SUDHL5 (cell line): ENCODE measurements around the genes SPAG8 and OR2S2.

- PRO-cap = no peak
Observed at GRCh38 chr9:35740191-35740592, 7.7 kb downstream of the CREB3 start.

- PRO-cap = no peak
Observed at GRCh38 chr9:35741829-35742796, 6.9 kb downstream of the GBA2 start.

DNA sequence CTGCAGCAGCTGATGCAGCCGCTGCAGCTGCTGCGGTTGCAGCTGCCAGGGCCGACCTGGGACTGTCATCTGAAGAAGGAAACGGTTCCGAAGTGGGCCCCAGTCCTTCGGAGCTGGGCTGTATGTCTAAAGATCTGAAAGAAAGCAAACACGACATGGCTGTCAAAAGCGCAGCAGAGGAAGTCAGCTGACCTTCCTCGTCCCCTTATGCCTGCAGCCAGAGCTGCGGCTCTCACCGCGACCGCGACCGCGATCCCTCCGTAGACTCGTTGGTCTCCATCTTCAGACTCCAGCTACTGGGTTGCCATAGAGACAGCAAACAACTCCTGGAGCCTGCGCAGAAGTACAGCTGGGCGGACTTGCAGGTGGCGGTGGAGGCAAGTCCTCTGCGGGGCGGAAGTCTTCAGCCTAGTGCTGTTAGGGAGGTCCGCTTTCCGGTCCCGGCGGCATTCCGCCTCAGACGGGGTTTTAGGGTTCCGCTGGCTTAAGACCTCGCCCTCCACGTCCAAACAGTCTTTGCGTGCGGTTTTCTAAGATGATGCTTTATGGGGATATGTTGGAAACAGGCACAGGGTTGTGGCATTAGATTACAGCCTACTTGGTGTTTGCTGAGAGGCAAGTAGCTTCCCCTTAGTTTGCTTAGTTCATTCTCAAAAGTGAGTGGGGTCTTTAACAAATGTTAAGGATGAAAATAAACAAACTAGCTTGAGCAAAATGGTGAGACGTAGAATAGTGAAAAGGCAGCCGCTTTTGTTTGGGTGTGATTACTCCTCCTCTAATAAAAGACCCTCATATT is at the start of gene SPAG8:
Gene SPAG8 (minus strand): TSS at position 395 of the 796 bp plus-strand sequence.
- PRO-cap = bidirectional peak, plus-strand start at position 449 of the sequence, minus-strand start at position 257 of the sequence

DNA sequence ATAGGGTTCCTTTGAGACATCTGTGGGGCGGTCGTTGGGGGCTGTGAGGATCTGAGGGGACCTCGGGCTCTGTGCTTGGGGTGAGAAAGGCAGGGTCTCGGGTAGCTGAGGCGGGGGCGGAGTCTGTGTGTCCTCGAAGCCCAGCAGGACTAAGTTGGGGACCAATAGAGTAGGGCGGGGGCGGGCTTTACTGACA is 132 bp upstream of the TMEM8B start:
- PRO-cap = no peak

DNA sequence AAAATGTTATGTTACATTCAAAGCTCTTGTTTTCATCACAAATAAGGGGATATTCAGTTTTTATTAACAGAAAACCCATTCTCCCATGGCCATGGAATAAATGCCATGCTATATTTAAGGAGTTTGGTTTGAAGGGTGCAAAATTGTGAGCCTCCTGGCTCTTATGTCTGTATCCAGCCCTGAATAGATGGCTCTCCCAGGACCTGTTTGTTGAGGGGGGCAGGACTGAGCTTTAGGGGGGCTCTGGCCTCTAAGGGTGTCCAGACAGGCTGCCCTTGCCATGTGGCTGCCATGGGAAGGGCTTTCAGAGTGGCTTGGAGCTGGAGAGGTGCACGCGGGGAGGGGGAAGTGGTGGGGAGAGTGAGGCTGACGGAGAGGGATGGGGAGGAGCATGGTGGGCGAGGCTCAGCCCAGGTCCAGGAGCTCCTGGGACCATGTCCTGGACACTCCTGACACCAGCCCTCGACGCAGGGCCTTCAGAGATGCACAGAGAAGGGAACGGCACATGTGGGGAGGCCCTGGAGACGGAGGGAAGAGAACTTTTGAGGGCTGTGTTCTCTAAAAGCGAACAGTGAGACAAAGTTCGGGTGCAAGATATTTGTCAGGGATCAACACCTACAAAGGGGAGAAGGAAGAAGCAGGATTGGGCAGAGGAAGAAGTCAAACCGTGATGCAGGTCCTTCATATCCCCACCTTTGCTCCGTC is 2.4 kb downstream of the SPAAR start:
- PRO-cap = no peak

- PRO-cap = no peak
Observed at GRCh38 chr9:35920006-35920917, 11.0 kb downstream of the SPAAR start.

DNA sequence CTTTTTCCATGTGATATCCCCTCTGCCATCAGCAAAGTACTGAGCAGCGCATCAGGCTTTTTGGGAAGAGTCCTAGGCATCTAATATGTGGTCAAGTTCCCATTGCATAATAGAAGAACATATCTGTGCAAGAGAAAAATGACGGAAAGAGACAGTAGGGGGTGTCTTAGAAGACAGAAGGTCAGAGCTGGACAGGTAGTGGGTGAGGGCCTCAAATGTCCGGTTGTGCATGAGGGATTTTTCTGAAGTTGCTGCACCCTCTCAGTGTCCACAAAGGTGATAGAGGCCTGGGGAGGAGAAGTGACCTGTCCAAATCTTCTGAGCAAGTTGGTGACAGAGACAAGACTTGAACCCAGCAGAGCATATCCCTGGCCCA is at the start of gene OR2S2:
Gene OR2S2 (minus strand): TSS at position 66 of the 376 bp plus-strand sequence.
- PRO-cap = no peak

DNA sequence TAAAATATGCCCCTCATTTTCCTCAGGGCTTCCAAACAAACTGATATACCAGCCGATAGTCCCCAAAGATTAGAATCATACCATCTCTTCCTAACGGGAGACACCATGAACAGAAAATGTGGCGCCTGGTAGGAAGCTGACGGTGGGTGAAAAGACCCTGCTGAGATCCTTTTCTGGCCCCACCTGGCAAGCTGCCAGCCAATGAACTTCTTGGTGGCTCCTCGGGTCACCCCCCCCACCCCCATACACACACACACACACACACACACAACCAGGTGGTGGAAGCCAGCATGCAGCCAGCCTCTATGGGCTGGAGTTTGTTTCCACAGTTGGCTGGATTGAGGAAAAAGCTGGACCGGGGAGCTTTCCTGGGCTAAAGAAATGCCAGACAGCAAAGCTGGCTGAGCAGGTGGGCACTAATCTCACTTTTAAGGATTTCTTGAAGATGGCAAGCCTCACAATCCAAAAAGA is 4.8 kb upstream of the CCIN start:
- PRO-cap = no peak

GRCh38 chr9:36275023-36275590 is 16.9 kb upstream of the GNE start:
- PRO-cap = no peak

- PRO-cap = no peak
Observed at GRCh38 chr9:36316569-36317254, 58.5 kb upstream of the GNE start.

- PRO-cap = no peak
Observed at GRCh38 chr9:36924980-36925225, 109.2 kb downstream of the PAX5 start.

DNA sequence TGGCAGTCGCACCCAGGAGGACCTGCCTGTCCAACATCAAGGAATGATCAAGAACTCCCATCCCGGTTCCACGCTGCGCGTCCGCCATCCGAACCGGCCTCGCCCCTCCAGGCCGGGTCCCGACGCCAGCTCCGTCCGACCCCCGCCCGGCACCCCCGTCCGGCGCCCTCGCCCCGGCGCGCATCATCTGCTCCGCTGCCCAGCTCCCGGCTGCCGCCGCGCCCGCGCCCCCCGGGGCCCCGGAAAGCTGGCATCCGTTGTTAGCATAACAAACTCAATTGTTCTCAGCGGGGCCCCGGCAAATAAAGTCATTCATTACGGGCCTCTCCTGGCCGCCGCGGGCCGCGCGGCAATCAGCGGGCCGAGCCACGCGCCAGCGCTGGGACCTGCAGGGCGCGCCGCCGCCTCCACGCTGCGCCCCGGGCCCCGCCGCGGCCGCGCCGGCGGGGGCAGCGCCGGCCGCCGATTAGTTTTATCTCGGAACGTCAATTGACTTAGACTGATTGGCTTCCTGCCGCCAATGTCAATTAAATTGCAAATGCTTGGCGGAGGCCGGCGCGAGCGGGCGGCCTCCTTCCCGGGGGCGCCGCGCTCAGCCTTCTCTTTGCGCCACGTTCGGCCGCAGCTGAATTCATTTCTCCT is 48.0 kb downstream of the PAX5 start:
- PRO-cap = no peak

GRCh38 chr9:37034929-37035995 is 1.2 kb upstream of the PAX5 start:
- PRO-cap = bidirectional peak, plus-strand start at chr9:37035328, minus-strand start at chr9:37035109; bidirectional peak, plus-strand start at chr9:37035614, minus-strand start at chr9:37035458; bidirectional peak, plus-strand start at chr9:37035731, minus-strand start at chr9:37035730

DNA sequence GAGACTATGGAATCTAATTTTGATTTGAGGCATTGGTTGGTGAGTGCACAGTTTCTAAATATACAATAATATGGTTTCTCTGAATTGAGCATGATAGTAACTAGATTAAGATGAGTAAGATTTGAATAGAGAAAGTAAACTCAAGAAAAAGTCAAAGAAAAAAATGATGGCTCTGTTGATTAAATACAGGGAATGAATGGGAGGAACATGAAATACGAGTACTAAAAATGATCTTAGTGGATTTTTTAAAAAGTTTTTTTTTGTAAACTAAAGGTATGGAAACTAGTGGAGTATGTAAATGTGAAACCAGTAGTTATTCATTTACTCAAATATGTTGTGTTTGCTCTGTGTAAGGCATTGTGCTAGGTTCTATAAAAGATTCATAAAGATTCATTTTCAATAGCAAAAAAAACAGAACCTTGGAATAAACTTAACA is 101.2 kb downstream of the ZCCHC7 start:
- PRO-cap = no peak

DNA sequence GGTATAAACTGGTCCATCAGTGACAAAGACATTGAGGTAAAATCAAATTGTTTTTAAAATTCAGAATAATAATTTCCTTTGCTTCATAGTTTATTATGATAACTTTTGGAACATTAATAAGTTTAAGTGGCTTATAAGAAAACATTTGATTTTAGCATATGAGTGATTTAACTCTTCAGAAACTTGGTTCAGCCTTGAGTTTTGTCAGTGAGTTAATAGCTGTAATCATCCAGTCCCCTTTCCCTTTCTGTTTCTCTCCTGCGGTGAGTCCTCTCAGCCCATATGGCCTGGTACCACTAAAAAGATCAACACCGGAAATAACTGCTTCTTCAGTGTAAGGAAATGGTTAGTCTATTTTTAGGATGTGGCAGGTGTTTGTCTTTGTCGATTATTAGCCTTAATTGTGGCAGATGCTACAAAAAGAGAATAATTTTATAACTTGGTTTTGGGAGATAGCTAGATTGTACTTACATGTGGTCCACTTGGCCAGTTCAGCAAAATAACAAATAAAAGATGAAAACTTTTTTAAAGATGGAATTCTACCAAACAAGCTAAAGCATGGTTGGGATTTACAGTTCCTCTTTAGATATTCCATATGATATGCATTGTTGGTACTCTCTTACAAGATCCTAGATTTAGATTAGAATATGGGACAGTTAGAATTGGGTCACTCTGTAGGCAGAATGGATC is 120.2 kb upstream of the GRHPR start:
- PRO-cap = bidirectional peak, plus-strand start at position 426 of the sequence, minus-strand start at position 255 of the sequence

DNA sequence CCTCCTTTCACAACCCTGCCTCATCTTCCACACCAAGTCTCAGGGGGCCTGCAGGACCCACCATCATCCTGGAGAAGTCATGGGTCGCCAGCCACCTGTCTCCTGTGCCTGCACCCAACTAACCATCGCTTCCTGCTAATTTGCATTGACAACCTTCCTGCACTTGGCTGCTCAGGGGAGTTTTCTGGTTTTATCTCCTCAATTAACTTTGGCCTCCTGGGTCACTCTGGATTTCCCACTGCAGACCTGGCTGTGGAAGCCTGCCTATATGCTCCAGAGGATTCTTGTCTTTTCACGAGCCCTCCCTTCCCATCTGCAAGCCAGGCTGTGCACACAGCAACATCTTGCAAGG is 52.7 kb upstream of the GRHPR start:
- PRO-cap = bidirectional peak, plus-strand start at position 193 of the sequence, minus-strand start at position 79 of the sequence

DNA sequence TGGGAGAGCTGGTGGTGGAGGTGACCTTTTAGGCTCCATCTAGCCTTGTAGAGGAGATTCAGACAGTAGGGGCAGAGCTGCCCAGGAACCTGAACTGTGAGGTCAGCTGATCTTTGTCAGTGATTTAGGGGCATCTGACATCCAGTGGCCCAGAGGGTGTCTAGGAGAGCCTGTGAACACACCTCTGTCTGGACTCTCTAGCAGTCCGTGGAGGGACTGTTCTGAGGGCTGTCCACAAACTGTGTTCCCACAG is 16.6 kb downstream of the POLR1E start:
- PRO-cap = no peak

GRCh38 chr9:37565277-37566005 is 10.7 kb downstream of the FBXO10 start:
- PRO-cap = bidirectional peak, plus-strand start at chr9:37565845, minus-strand start at chr9:37565644

GRCh38 chr9:37692631-37693086 is 41.9 kb downstream of the FRMPD1 start:
- PRO-cap = no peak

GRCh38 chr9:37908809-37909340 is 4.9 kb upstream of the SLC25A51 start:
- PRO-cap = no peak